ENCODE measurements around a stretch of chr6.

DNA sequence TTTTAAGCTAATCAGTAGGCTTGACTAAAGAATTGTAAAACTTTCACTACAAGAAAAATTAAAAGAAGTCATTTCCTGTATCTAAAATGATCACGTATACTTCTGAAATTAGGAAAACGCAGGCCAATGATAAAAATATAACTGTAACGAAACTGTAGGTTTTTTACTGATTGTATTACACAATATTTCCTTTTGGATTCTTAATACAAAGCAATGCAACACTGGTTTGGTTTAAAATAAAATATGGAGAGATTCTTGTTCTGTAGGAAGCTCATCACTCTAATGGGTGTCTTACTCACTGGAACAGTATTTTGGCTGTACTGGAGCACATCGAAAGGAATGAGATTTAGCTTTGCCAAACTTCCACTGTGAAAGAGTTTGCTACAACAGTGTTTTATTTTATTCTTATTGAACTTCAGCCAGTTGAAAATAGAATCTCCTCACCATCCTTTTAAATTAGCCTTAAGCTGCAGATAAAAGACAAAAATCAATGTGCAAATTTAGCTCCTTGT lies 230.8 kb upstream of the QKI start:
- CAGE, long polyA plus RNA: no peak
- RRBS: no CpG with 5 or more reads among the region's 4 CpGs

GRCh38 chr6:163209141-163209508 lies 205.4 kb upstream of the QKI start:
- CAGE, long polyA plus RNA: no peak
- RRBS: no CpG with 5 or more reads among the region's 3 CpGs

GRCh38 chr6:163336160-163336425 lies 78.4 kb upstream of the QKI start:
- CAGE, long polyA plus RNA: no peak
- RRBS: no CpG with 5 or more reads among the region's 7 CpGs

DNA sequence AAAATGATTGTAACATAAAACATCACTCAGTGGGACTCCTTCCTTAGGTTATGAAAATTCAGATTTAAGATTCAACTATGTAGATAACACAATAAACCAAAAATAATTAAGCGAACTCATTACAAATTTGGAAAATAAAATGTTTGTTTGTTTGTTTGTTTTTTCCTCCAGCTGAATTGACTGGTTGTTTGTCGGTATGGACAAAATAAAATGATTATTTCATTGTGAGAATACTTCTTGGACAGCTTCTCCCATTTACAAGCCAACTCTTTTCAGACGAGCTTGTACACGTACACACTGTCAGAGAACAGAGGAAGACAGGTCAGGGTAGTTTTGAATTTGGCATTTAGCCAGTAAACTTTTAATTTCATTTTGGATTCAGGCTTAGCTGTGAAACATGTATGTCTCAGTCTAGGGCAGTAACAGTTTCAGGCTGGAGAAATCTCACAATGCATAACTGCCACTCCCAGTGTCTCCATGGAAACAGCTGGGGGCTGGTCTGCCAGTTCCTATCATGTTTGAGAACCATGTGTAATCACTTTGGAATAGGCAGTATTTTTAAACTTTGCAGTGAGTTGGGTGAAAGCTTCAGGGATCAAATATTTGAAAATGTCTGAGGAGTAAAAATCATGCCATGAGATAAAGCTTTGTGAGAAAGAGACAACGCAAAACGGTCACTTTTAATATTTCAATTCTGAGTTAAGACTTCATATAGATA lies 22.0 kb upstream of the QKI start:
- CAGE, long polyA plus RNA: no peak
- RRBS: no CpG with 5 or more reads among the region's 6 CpGs

- CAGE, long polyA plus RNA: no peak
- RRBS: no CpG with 5 or more reads among the region's 62 CpGs
These were observed 1.2 kb downstream of the QKI start for GRCh38 chr6:163415575-163416290.

DNA sequence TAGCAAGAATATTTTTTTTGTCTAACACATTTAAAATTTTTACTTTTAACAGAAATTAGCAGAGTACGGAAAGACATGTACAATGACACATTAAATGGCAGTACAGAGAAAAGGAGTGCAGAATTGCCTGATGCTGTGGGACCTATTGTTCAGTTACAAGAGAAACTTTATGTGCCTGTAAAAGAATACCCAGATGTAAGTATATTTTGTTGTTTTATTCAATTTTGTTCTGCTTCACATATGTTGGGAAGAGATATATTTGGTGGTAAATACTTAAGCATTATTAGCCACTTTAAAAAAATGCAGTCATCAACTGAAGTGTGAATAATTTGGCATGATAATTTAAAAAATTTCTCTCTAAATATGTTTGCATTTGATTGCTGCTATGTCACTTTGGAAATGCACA lies 40.7 kb downstream of the QKI start:
- CAGE, long polyA plus RNA: start-site peak on the plus strand centred at position 94 of the sequence, 55 bp wide, 61 and 64 reads in 2 replicates
- RRBS: no CpG with 5 or more reads among the region's 1 CpG

DNA sequence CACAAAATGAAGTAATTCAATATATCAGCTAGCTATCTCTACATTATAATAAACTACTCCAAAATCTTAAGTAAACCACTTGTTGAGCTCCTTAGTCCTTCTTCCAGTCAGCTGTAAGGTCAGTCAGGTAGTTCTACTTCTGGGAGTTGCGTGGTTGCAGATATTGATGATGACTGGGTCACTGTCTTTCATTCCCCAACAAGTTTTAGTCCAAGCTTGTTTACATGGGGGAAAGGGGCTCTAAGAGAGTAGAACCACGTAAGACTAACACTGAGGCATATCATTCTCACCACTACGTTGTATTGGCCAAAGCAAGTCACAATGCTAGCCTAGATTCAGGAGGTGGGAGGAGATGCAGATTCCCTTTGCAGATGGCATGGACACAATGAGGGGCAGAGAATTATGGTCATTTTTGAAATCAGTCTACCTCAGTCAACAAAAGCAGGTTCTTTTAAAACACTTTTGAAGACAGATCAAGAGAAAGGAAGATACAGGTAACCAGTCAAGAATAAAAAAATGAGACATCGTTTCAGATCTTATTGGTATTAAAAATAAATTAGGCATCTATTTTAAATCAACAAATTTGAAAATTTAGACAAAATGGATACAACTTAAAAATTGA lies 58.6 kb downstream of the QKI start:
- CAGE, long polyA plus RNA: no peak
- RRBS: no CpG with 5 or more reads among the region's 4 CpGs

- CAGE, long polyA plus RNA: no peak
- RRBS: no CpG with 5 or more reads among the region's 5 CpGs
These were observed 61.0 kb downstream of the QKI start for GRCh38 chr6:163475429-163476030.

DNA sequence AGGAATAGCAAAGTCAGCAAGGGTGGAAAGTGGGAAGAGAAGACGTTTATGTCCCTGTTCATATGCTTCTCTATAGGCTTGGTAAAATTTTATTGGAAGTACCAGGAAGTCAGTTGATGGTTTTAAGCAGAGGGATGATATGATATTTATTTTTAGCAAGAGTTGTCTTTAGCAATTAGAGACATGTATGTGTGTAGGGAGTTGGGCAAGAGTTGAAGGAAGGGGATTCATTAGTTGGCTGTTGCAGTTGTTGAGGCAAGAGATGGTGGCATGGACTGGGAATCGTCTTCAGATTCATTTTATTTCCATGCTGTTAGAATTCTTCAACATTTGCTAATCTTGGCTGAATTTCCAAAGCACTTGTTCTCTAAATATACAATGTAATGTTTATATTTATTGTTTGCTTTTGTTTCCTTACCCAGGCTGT lies 85.6 kb downstream of the QKI start:
- CAGE, long polyA plus RNA: no peak
- RRBS: no CpG with 5 or more reads among the region's 2 CpGs

GRCh38 chr6:163563367-163563758 lies 148.8 kb downstream of the QKI start:
- CAGE, long polyA plus RNA: no peak
- RRBS: no CpG with 5 or more reads among the region's 7 CpGs

DNA sequence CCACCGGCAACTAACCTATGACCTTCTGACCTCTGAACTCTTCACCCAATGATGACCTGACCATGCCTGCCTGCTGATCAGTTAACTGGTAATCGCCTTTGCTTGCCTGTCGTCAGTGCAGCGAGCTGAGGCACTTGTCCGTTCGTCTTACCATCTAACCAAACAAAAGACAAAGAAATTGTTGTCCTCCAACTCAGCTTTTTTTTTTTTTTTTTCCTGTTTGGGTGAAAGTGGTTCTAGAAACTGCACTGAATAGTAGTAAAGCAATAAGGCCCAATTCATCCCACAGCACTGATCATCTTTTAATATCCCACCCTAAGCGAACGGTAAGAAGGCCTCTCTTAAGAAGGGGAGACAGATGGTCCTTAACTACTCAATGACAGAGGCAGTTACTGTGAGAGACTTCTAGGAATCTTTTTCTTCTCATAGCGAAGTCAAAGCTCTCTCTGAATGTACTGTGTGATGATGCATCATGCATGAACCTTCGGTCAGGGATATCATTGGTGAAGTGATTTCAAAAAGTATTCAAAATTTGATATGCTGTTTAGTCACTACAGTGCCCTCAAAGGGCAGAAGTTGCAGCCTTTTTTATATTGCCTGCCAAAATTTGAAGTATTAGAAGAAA lies 156.3 kb downstream of the QKI start:
- CAGE, long polyA plus RNA: no peak
- RRBS: no CpG with 5 or more reads among the region's 10 CpGs

GRCh38 chr6:163578366-163579451 lies 164.2 kb downstream of the QKI start:
- CAGE, long polyA plus RNA: no peak
- RRBS: no CpG with 5 or more reads among the region's 16 CpGs

DNA sequence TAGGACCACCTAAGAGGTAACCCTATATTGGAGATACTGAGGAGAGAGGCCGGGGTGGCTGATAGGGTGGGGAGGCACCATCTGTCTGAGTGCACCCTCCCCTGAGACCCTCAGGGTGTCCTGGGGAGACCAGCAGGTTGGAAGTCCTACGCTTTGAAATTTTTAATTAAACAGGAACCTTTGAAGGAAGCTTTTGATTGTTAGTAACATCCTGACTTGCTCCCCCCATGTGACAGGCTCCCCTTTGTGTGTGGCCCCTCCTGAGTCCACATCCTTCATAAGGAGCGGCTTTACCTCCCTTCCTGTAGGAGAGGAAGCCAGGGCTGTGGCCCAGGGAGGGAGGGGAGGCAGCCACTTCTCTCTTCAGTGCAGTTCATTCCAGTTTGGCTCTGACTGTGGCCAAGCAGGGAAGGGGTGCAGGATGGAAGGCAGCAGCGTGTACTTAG lies 295.0 kb downstream of the QKI start:
- CAGE, long polyA plus RNA: no peak
- RRBS: no CpG with 5 or more reads among the region's 4 CpGs

- CAGE, long polyA plus RNA: no peak
- RRBS: no CpG with 5 or more reads among the region's 16 CpGs
These were observed 548.1 kb downstream of the QKI start for GRCh38 chr6:163962537-163963180.

DNA sequence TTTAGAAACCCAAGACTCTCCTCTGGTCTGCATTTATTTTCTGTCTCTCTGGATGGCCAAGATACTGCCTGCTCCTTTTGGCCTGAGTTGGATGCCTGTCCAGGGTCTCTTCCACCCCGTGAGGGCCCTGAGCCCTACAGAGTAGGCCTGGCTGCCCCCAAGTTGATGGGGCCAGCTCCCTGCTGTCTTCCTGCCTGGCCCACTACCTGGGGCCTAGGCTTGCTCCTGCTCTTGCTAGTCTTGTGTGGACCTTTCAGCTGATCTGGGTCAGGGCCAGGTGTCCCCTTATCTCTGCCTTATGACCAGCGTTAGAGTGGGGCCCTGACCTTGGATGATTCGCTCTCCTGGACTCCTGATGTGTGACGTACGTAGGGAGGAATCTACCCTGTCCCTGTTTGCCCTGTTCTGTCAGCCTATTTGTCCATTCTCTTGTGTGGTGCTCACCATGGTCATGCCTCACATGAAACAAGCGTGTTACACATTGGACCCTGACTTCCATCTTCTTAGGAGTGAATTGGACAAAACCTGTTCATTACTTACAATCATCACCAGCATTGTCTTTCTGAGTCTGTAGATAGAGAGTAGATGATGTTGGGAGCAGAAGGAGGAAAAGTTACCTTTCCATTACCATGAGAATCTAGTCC lies 571.8 kb downstream of the QKI start:
- CAGE, long polyA plus RNA: no peak
- RRBS: no CpG with 5 or more reads among the region's 6 CpGs

- CAGE, long polyA plus RNA: no peak
- RRBS: no CpG with 5 or more reads among the region's 5 CpGs
These were observed 888.5 kb downstream of the QKI start for GRCh38 chr6:164302991-164303484.

DNA sequence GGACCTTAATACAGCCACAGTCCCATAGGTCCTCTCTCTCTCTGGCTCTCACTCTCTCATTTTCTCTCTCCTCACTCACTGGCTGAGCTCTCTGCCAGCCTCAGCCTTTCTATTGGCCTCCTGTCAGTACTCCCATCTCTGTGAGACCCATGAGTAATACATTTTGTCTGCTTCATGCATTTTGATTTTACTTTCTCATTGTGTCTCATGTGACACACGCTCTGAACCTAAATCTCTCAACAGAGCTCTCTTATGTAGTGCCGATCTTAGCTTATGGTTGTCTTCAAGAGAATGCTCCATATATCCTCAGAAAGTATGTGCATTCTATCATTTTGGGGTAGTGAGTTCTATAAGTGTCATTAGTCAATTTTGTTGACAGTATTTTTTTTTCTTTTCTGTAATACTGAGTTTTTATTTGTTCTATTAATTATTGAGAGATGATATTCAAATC lies 907.4 kb downstream of the C6orf118 start:
- CAGE, long polyA plus RNA: no peak
- RRBS: no CpG with 5 or more reads among the region's 2 CpGs

- CAGE, long polyA plus RNA: no peak
- RRBS: under 1% methylated on average over 32 of the region's 69 CpGs
These were observed 859 bp downstream of the PDE10A start for GRCh38 chr6:165662119-165662645.

DNA sequence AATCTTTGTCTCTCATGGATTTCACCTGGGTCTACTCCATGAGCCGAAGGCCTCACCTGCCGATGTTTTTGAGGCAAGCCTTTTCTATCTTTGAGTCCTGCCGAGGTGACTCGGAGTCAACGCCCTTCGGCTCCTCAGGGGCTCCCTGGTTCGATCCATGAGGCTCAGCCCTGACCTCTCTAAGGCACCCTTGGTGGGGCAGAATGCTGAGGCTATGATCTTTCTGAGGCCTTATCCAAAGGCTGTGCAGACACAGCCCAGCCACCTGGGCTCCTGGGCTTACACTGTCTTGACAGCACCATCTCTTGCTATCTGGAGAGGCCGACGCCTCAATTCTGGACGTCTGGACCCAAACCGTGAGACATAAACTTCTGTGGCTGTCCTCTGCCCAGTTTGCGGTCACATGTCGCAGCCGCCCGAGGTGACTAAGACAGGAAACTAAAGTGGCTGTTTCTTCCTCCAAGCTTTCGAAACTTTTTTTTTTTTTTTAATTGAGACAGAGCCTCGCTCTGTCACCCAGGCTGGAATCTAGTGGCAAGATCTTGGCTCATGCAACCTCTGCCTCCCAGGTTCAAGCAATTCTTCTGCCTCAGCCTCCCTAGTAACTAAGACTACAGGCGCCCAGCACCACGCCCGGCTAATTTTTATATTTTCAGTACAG lies 49.4 kb downstream of the PRR18 start:
- CAGE, long polyA plus RNA: no peak
- RRBS: no CpG with 5 or more reads among the region's 20 CpGs

DNA sequence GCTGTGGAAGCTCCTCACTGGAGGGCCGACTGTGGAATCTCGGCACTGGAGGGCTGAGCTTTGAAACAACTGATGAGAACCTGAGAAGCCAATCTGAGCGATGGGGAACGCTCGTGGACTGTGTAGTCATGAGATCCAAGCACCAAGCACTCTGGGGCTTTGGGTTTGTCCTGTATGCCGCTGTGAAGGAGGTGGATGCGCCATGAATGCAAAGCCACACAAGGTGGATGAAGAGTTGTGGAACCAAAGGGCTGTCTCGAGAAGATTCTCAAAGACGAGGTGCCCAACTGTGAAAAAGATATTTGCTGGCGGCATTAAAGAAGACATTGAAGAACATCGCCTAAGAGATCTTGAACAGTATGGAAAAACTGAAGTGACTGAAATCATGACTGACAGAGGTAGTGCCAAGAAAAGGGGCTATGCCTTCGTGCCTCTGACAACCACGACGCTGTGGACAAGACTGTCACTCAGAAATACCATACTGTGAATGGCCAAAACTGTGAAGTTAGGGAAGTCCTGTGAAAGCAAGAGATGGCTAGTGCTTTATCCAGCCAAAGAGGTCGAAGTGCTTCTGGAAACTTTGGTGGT lies 7.7 kb downstream of the SFT2D1 start:
- CAGE, long polyA plus RNA: no peak
- RRBS: no CpG with 5 or more reads among the region's 15 CpGs